ENCODE measurements around a stretch of chr2.

- PRO-cap: bidirectional peak, plus-strand start at chr2:231711076, minus-strand start at chr2:231710926
- RAMPAGE, long total RNA, 4 experiments: no peak in any of the 4 experiments
These were observed 2.5 kb downstream of the PTMA start for GRCh38 chr2:231710889-231711128.

DNA sequence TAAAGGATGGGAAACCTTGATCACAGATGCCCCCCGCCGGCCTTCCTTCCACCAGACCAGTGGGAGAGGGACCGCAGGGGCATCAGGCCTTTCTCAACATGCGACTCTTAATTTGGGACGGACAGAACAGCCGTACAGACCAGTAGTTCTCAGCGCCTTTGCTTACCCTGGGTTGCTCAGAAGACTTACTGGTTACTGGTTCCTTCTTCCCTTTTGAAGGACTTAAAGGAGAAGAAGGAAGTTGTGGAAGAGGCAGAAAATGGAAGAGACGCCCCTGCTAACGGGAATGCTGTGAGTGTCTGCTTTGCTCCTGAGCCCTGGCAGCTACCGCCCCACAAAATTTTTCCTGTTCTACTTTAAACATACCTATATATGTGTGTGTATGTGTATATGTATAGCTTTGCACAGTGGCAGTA, 2.8 kb downstream of the PTMA start:
- PRO-cap: no peak
- RAMPAGE, long total RNA, 4 experiments: no peak in any of the 4 experiments

DNA sequence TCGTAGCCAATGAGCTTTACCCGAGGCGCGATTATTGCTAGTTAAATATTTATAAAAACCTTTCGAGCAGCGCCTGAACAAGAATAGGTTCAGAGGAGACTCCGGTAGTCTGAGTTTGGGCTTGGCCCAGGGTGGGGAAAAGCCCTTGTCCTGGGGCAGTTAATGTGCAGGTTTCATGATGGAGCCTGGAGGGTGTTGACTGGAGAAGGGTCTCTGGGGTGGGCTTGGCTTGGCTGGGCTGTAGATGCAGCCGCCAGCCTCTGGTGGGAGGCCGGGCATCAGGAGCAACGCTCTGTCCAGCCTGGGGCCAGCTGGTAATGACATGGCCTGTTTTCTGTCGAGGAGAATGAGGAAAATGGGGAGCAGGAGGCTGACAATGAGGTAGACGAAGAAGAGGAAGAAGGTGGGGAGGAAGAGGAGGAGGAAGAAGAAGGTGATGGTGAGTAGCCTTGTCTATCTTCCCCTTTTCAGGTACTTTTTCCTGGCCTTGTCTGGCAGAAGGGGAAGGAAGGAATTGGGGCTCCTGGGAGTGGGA, 3.3 kb downstream of the PTMA start:
- PRO-cap: no peak
- RAMPAGE, long total RNA, 4 experiments: no peak in any of the 4 experiments

DNA sequence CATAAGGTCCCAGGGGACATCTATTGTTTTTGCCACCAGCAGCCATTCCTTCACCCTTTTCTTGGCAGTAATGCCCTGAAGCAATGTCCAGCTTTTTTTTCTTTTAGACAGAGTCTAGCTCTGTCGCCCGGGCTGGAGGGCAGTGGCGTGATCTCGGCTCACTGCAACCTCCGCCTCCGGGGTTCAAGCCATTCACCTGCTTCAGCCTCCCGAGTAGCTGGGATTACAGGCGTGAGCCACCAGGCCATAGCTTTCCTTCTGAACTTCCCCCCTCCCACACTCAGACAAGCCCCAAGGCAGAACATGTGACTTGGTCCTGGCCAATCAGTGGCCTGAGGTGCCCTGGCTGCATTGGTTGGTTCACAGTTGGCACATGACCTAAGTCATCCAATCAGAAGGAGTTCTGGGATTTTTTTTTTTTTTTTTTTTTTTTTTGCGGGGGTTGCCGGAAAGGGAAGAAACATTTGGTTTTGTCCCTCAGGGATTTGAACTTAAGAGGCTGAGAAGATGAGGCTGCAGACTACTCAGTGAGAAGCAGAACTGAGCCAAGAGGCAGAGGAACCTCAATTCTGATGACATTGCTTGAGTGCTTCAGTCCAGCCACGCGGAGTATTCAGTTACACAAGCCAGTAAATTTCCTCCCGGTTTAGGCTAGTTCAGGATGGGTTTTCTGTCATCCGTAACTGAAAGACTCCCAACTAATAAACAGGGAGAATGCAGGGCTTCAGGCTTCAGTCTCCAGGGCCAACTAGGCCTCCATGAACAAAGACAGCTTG, 8.9 kb downstream of the PTMA start:
- PRO-cap: no peak
- RAMPAGE, long total RNA, 4 experiments: no peak in any of the 4 experiments

DNA sequence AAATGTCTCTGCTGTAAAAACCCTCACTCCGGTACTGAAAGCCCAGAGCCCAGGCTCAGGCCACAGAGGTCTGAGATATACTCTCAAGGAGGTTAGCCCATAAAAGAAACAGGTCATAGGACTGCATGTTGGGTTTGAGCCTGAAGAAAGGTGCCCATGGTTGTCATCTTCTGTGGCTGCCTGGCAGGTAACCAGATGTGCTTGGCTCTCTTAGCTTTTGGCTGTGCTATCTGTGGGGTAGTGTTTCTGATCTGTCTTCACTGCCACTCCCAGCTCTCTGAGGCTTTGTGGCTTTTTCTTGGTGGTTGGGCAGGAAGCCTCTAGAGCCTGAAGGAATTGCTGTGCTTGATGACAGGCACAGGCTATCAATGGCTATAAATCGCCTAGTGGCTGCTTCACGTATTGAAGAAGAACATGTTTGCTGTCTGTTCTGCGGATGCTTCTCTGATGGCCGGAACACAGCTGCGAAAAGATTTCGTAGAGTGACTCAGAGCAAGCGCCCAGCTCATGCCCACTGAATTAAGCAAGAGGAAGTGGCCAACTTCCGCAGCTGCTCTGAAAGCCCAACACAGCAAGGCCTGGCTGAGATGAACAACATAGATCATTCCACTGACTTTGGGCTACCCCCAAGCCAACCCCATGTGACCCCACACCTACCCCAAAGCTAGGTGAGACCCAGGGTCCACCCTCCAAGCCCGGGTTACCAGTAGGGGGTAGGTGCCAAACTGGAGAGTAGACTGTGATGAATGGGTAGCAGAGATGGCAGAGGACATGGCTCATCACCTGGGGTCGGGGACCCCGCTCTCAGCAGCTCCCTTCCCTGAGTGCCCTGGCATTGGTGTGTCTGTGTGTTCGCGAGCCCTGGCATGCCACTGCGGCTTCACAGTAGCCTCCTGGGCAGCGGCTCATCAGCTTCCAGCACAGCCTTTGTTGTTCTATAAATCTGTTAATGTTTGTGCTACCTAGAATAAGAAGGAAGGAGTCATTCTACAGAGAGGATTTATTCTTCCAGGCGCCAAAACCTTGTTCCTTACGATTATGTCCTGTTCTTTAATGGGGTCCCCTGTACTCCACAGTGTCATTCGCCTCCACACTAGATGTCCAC, 62.9 kb upstream of the ALPP start:
- PRO-cap: no peak
- RAMPAGE, long total RNA, 4 experiments: no peak in any of the 4 experiments

- PRO-cap: no peak
- RAMPAGE, long total RNA, 4 experiments: no peak in any of the 4 experiments
These were observed 5.9 kb downstream of the EIF4E2 start for GRCh38 chr2:232556226-232556981.

DNA sequence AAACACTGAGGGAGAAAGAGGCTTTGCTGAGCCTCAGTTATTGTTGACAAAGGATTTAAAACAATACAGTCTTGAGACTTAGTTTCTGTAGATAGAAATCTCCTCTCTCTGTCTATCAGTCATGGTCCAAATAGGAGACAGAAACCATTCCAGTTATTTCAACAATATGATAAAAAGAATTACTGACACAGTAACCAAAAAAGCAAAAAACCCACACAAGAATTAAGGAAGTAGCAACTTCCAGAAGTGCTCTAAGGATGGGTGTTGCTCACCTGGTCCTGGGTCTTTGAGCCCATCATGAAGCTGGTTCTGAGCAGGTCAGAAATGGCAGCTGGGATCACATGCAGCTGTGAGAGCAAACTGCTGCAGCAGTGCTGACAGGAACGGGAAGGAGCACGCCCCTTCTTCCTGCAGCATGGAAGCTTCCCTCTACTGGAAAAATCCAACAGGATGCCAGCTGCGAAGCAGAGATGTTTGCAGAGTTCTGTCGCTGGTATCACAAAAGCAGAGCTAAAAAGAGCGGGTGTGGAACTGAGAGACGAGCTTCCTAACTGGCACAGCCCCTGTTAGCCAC, 33.6 kb downstream of the EIF4E2 start:
- PRO-cap: no peak
- RAMPAGE, long total RNA, 4 experiments: no peak in any of the 4 experiments

GRCh38 chr2:232980065-232980705, 32.9 kb downstream of the NGEF start:
- PRO-cap: no peak
- RAMPAGE, long total RNA, 4 experiments: no peak in any of the 4 experiments

GRCh38 chr2:233165502-233166066, 85.9 kb upstream of the ATG16L1 start:
- PRO-cap: no peak
- RAMPAGE, long total RNA, 4 experiments: no peak in any of the 4 experiments

GRCh38 chr2:233353192-233353986, 905 bp upstream of the DGKD start:
- PRO-cap: no peak
- RAMPAGE, long total RNA, 4 experiments: no peak in any of the 4 experiments

DNA sequence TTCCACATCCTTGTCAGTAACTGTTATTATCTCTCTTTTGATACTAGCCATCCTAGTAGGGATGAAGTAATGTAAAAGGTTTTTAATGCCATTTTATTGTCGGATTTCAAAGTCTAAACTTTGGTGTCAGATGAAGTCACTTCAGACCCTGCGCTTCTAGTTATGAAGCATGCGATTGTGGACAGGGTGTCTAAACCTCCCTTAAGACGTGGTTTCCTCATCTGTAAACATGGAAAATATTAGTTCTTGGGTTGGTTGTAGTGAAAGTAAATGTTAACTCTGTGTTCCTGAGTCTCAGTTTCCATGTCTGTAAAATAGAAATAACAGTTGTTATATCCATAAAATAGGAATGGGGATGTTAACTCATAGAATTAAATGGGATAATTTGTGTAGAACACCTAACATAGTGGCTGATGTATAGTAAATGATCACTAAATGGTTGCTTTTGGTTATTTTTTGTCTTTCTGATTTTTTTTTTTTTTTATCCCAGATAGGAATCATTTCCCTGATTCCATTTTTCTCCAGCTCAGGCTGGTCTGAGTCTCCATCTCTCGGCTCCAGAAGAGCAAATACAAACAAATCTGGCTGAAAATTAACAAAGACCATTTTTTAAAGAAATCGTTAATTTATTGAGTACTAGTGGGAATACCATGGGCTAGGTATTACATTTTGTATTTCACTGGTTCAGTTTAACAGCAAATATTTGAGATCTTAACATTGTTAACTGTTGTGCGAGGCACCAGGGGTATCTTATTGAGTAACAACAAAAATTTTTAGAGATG, 4.9 kb downstream of the DGKD start:
- PRO-cap: no peak
- RAMPAGE, long total RNA, 4 experiments: start-site peak on the plus strand in 1 of 4 experiments, centred at position 506 of the sequence, 5 reads per replicate

DNA sequence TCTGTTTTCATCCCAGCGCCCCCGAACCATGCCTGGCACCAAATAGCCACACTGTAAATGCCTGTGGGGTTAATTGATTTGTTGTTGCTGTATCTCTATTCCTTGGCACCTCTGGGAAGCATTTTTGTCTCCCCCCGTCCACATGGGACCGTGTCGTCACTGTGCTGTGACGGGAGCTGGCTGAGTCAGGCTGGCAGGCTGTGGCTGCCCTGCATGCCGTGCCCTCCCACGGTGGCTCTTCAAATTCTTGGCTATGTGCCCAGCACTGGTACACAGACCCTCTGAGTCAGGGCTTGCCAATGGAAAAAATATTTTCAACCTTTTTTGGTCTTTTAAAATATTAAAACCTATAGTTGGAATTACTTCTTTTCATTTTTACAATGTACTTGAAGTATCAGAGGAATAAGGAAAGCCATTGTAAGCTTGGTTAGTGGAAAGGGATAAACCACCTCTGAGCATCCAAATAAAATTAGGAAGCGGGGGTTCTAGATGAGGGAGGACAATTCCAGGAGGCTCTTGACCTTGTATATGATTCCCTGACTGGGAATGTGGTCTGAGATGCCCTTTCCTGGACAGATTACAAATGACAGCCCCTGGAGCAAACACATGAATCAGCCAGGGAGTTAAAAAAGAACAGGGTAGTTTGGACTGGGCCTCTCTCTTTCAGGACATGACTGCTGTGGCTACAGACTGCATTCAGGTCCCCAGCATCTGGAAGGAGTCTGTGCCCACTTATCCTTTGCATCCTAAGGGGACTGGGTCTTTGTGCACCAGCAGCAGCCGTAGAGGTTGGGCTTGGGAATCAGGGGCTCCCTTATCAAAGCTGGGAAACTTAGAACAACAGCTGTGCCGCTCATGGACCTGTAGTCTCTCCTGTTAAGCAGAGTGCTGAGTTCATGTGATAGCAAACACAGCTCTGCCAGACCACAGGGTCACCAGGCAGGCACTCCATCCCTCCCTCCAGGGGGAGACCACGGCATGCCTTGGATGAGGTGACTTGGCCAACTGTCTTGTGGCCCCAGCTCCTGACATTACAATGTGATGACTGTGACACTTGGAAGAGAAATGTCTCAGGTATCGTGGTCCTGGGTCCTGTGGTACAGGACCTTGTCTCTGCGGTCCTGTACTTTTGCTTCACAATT, 59.6 kb downstream of the DGKD start:
- PRO-cap: no peak
- RAMPAGE, long total RNA, 4 experiments: no peak in any of the 4 experiments

- PRO-cap: no peak
- RAMPAGE, long total RNA, 4 experiments: no peak in any of the 4 experiments
These were observed 95.0 kb downstream of the DGKD start for GRCh38 chr2:233448838-233450133.

DNA sequence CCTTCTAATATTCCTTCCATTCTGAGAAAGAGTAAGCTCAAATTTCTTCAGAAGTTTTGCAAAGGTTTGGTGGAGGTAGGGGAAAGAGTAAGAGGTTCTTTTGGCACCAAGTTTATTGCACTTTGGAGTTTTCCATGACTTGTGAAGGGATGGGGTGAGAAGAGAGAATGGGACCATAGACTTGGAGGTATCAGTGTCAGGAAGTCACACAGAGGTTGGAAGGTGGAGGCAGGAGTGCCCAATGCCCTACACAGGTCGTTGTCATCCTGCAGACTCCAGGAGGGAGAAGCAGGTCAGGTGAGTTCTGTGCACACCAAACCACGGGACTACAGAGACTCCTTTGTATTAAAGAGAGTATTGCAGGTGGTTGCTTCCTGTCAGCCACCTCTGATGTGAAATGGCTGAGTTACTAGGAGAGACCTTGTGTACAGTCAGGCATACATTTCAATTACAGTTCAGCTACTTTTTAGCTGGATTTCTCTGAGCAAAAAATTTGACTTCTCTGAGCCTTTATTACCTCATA, 51.5 kb downstream of the SPP2 start:
- PRO-cap: no peak
- RAMPAGE, long total RNA, 4 experiments: no peak in any of the 4 experiments

GRCh38 chr2:234252674-234253156, 202.2 kb downstream of the SPP2 start:
- PRO-cap: no peak
- RAMPAGE, long total RNA, 4 experiments: no peak in any of the 4 experiments

GRCh38 chr2:234372929-234373404, 123.9 kb downstream of the ARL4C start:
- PRO-cap: no peak
- RAMPAGE, long total RNA, 4 experiments: no peak in any of the 4 experiments

- PRO-cap: no peak
- RAMPAGE, long total RNA, 4 experiments: no peak in any of the 4 experiments
These were observed 42.4 kb downstream of the ARL4C start for GRCh38 chr2:234454298-234454999.

DNA sequence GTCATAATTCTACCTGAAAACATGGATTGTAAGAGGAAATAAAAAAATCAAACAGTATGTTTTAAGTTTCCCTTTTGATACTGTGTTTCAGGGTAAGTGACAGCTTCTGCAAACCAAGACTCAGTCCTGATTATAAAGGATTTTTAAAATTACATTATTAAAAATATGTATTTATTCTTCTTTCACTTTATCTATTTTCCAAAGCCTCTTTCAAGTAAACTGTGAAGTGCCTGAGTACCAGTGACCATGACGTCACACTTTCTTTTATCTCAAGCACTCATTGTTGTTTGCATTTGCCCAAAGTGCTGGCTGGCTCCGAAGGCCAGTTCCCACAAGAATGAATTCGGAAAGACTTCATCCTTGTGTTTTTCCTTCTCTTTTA, 2.7 kb downstream of the ARL4C start:
- PRO-cap: no peak
- RAMPAGE, long total RNA, 4 experiments: no peak in any of the 4 experiments

DNA sequence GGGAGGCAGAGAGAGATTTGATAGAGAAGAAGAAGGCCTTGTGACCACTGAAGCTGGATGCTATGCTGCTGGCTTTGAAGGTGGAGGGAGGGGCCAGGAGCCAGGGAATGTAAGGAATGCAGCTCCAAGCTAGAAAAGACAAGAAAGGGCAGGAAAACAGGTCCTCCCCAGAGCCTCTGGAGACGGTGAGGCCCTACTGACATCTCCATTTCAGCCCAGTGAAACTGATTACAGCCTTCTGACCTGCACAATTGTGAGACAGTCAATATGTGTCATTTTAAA, 189.6 kb upstream of the ARL4C start:
- PRO-cap: no peak
- RAMPAGE, long total RNA, 4 experiments: no peak in any of the 4 experiments

DNA sequence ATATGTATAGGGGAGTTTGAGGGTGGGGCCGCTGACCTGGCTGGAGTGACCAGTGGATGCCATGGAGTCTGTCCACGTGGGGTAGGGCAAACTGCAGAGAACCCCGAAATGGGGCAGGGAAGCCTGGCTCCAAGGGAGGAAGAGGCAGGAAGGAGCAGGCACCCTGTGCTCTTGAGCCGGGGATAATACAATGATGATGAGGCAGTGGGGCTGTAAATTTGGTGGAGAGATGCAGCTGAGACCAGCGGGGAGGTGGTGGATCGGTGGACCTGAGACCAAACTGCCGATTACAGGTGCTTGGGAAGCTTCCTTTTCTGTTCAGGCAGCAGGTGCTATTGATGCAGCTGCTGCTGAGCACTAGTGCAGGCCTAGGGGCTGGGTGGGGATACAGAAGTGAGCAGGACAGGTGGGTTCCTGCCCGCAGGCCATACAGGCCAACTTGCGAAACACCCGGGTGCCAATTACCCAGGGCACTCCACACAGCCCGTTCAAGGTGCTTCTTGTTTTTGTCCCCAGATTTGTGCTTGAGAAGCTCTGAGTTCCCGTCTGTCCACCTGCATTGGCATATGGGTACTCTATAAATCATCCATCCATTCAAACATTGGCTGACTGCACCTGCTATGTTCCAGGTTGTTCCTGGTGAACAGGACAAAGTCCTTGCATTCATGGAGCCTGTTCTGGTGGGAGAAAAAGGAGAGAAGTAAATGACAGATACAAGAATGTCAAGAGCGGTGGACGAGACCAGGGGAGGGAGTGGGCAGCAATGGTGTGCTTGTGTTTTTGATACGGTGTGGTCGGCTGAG, 31.1 kb downstream of the SH3BP4 start:
- PRO-cap: no peak
- RAMPAGE, long total RNA, 4 experiments: no peak in any of the 4 experiments

Measured in sigmoid colon (tissue), 4 donors.